Mesenchymal stem cell of Wharton's jelly (primary cell): Measurements from ENCODE around the genes PTGR1 and UGCG.

- CAGE, long polyA plus RNA = no peak
These were observed 36.8 kb downstream of the C9orf152 start for GRCh38 chr9:110170973-110171654.

DNA sequence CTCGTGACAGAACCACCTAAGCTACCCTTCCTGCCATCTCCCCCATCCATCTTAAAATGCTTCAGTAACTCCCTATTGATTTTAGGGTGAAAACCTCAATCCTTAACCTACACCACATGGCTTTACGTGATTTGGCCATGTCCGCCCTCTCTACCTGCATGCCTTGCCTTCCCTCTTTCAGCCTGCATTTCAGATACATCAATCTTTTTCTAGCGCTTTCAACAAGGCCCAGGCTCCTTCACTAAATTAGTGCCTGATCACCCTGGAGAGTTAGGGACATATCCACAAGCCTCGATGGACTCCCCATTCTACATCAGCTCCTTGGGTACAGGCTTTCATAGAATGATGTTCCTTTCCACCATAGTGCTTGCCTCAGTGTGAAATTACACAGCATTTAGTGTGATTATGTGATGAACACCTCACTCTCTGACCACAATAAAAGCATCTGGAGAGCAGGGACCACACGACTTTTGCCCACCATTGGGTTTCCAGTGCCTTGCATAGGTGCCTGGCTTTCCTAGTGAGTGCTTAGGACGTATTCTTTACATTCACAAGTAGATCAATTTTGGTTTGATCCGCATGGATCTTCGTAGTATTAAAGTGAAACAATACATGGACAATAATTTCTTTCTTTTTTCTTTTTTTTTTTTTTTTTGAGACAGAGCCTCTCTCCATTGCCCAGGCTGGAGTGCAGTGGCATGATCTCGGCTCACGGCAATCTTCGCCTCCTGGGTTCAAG, 104.3 kb upstream of the TXNDC8 start:
- CAGE, long polyA plus RNA = no peak

- CAGE, long polyA plus RNA = no peak
These were observed 56.8 kb upstream of the OR2K2 start for GRCh38 chr9:111386621-111387453.

GRCh38 chr9:111392576-111393154, 62.6 kb upstream of the OR2K2 start:
- CAGE, long polyA plus RNA = no peak

- CAGE, long polyA plus RNA = start-site peak on the minus strand at chr9:111599391-111599404, 43 and 55 reads in 2 replicates; start-site peak on the minus strand at chr9:111599644-111599650, 110 and 97 reads in 2 replicates
These were observed at the start of gene PTGR1 for GRCh38 chr9:111598975-111600104. Gene PTGR1 (minus strand): TSS chr9:111599647.

DNA sequence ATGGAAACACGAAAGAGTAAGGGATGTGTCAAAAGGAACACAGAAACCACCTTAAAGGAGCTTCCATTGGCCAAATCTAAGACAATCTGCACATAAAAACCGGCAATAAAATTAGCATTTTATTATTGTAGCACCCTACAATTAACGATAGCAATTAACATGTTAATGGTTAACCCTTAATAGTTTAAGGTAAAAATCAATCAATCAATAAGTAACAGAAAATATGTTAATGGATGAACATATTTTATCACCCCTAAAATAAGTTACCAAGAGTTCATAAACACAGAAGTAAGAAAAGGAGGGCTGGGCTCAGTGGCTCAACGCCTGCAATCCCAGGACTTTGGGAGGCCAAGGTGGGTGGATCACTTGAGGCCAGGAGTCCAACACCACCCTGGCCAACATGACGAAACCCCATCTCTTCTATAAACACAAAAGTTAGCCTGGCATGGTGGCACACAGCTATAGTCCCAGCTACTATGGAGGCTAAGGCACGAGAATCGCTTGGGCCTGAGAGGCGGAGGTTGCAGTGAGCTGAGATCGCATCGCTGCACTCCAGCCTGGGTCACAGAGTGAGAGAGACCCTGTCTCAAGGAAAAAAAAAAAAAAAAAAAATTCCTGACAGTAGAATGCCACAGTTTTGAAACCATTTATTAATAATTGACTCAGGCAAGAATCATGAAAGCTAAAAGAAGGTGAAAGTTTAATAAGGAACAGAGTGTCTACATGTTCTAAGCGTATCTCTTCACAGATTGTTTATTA, 5.5 kb upstream of the PTGR1 start:
- CAGE, long polyA plus RNA = no peak

- CAGE, long polyA plus RNA = no peak
These were observed 14.5 kb upstream of the GNG10 start for GRCh38 chr9:111646896-111647270.

- CAGE, long polyA plus RNA = no peak
These were observed 11.9 kb upstream of the GNG10 start for GRCh38 chr9:111649352-111650025.

GRCh38 chr9:111868460-111868848, 28.2 kb upstream of the UGCG start:
- CAGE, long polyA plus RNA = no peak

- CAGE, long polyA plus RNA = no peak
These were observed at the start of gene UGCG for GRCh38 chr9:111895961-111896913. Gene UGCG (plus strand): TSS chr9:111896814.

- CAGE, long polyA plus RNA = no peak
These were observed 314 bp downstream of the UGCG start for GRCh38 chr9:111896914-111897341.

DNA sequence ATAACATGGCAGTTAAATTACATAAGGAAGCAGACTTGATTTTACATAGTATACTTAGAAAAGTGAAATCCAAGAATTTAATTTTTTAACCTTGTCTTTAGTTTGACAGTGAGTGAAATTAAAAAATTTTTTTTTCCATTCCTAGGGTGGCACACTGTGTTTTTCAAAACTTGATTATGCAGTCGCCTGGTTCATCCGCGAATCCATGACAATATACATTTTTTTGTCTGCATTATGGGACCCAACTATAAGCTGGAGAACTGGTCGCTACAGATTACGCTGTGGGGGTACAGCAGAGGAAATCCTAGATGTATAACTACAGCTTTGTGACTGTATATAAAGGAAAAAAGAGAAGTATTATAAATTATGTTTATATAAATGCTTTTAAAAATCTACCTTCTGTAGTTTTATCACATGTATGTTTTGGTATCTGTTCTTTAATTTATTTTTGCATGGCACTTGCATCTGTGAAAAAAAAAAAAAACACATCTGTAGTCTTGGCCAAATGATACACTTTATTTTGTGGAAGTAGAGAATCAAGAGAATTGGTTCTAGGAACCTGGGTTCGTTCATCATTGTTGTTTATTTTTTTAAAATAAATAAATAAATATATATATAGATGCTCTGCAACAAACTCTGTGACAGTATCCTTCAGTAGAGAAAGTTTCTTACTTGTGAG, 36.2 kb downstream of the UGCG start:
- CAGE, long polyA plus RNA = no peak

DNA sequence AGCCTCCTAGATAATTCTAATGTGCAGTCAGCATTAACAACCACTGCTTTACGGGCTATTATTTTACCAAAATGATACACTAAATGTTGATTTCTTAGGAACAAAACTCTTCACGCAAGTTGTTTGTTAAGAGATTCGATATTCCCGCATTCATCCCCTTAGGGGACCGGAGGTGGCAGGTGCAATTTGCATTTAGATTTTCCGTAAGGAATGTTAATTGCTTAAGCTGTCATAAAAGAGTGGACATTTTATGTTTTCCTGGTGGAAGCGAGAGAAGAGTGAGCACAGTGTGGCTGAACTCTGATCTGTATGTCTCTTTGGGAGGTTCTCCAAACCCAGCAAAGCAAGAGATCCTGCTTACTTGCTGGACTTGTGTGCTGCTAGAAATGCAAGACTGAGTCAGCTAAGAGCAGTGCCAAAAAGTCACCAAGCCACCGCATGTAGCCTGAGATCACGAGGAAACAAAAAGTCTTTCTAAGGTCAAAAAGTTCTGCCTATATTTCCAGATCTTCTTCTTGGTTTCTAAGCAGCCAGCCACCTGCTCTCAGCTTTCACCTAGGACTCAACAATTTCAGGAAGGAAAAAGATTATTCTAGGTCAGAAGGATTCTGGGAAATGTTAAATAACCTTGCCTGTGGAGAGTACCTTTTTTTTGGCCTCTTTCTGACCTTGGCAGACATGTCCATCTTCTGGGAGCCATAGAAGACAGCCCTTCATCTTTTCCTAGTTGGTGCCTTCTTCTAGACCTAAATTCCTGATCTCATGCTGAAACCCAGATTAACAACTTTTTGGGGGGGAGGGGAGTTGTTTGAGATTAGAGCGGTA, 77.8 kb downstream of the UGCG start:
- CAGE, long polyA plus RNA = no peak

- CAGE, long polyA plus RNA = no peak
These were observed 105.5 kb downstream of the SUSD1 start for GRCh38 chr9:112069387-112070188.

GRCh38 chr9:112072891-112073275, 102.2 kb downstream of the SUSD1 start:
- CAGE, long polyA plus RNA = no peak

- CAGE, long polyA plus RNA = no peak
These were observed 79.7 kb downstream of the SUSD1 start for GRCh38 chr9:112095299-112095864.

DNA sequence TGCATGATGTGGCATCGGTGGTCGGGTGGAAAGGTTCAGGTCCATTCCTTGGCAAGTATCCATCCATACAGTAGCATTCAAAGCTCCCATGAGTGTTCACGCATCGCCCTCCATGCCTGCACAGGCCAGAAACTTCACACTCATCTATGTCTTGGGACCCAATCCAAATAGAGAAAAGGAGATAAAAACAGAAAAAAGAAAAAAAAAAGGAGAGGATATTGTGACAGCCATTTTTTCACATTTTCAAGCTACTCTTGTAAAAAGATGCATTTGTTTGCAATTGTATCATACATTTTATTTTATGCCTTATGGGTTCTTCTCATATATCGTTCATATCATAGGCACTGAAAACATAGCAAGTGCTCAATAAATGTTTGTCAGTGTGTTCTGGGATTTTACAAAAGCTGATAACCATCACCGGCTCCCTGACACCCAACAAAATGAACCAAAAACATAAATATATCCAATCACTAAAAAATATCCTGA, 31.6 kb downstream of the SUSD1 start:
- CAGE, long polyA plus RNA = no peak

GRCh38 chr9:112429978-112430444, 50.1 kb downstream of the HSDL2 start:
- CAGE, long polyA plus RNA = no peak

DNA sequence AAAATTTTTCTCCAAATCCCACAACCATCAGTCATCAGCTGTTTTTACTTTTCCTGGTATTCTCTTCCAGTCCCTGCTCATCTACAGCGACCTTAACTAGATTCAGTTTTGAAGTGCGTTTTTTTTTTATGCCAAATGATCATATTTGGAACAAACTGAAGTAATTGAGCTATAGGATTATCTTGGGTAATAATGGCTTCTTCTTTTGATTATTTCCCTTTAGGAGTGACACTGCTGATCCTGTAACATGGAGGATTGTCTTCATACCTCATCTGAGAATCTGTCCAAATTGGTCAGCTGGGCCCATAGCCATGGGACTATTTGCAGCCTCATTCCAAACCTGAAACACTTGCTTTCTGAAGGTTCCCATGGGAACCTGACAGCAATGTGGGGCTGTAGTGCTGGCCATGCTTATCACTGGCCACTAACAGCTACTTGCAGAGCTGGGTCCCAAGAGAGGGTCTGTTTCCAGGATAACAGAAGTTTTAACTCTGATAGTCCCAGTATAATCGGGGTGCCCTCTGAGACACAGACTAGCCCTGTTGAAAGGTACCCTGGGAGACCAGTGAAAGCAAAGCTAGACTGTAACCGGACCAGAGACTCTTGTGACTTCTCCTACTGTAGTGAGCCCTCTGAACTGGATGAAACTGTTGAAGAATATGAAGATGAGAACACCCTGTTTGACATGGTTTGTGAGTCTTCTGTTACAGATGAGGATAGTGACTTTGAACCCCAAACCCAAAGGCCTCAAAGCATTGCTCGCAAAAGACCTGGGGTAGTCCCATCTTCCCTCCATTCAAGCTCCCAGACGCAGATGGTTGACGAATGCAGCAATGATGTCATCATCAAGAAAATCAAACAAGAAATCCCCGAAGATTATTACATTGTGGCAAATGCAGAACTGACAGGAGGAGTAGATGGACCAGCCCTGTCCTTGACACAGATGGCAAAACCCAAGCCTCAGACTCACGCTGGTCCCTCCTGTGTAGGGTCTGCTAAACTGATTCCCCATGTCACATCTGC, 87.5 kb downstream of the KIAA1958 start:
- CAGE, long polyA plus RNA = no peak

DNA sequence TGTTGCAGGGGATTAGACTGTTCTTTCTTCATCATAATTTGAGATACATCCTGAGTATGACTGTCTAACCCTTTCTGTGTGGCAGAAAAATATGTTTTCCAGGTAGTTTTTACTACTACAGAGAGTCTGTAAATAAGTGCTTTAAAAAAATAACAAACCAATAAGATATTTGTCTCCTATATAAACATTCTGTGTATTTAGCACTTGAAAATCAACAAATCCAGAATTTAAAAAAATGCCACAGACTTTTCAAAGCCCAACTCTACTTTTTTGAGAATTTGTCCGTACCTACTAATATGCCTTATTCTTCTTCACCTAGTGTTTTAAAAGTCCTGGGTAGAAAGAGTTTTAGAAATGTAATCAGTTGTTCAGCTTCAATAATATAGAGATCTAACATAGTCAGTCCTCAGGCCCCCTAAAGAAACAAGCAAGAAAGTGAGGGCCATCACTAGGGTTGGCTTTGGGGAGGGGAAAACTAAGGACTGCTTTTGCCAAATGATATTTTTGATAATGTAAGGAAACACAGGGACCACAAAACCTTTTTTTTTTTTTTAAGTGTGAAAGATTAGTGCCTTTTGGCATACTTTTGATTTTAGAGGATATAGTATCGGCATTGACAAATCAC, 17.5 kb downstream of the SLC46A2 start:
- CAGE, long polyA plus RNA = no peak